GM12892 (cell line): Measurements from ENCODE around the genes ACTL7B and ABITRAM.

- RRBS, result no CpG with 5 or more reads among the region's 2 CpGs
Measured at GRCh38 chr9:104919689-104920500, 8.1 kb downstream of the ABCA1 start.

GRCh38 chr9:105006963-105007710, 79.2 kb upstream of the ABCA1 start:
- RRBS, result no CpG with 5 or more reads among the region's 3 CpGs

GRCh38 chr9:105302539-105303082, 58.2 kb downstream of the SLC44A1 start:
- RRBS, result no CpG with 5 or more reads among the region's 5 CpGs

- RRBS, result no CpG with 5 or more reads among the region's 5 CpGs
Measured at GRCh38 chr9:105508398-105508868, 49.5 kb upstream of the FKTN start.

DNA sequence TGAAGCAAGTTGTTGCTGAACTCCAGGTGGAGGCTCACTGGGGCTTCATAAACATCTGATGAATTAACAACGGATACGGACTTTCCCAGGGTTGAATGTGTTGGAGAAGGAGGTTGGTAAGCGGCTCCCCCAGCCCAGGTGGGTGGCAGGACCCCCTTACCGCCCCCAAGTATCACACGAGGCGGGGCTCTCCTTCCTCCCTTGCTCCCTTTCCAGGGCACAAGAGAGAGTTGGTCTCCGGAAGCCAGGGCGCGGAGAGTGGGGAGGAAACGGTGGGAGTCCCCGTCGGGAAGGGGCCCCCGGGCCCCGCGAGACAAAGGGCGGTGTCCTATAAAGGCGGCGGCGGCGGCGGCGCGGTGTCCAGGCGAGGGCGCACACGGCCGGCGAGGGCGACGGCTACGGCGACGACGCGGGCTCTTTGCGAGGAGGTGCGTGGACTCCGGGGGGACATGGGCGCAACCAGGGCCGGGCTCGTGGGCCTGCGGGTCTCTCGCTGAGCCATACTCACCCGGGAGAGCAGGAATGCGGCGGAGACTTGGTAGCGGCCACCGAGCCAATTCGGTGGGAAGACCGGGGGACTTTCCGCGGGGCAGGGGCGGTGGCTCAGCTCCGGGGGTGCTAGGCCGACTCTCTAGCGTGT, 6.3 kb upstream of the TAL2 start:
- RRBS, result 3% methylated on average over 43 of the region's 56 CpGs

DNA sequence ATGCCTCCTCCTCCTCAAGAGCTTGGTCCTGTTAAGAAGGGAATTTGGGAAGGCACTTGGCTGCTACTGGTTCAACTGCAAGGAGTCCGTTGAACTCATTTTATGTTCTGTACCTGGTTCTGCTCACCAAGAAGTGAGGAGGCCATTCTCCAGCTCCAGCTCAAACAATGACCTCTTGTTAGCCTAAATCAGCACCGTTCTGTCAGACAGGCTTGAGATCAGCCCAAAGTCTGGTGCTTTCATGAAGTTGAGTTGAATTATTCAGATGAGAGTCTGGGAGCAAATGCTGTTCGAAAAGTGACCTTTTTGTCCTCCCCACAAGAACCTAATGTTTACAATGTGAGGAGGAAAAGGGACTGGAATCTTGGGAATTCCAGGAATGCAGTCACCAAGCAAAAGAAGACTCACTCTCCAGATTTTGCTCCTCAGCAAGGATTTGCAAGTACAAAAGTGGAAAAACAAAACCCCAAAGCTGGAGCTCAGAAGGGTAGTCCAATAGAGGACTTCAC, 217.1 kb downstream of the TMEM38B start:
- RRBS, result no CpG with 5 or more reads among the region's 3 CpGs

- RRBS, result no CpG with 5 or more reads among the region's 3 CpGs
Measured at GRCh38 chr9:106304571-106304900, 558.4 kb upstream of the ZNF462 start.

- RRBS, result no CpG with 5 or more reads among the region's 2 CpGs
Measured at GRCh38 chr9:107142354-107142838, 140.7 kb upstream of the RAD23B start.

DNA sequence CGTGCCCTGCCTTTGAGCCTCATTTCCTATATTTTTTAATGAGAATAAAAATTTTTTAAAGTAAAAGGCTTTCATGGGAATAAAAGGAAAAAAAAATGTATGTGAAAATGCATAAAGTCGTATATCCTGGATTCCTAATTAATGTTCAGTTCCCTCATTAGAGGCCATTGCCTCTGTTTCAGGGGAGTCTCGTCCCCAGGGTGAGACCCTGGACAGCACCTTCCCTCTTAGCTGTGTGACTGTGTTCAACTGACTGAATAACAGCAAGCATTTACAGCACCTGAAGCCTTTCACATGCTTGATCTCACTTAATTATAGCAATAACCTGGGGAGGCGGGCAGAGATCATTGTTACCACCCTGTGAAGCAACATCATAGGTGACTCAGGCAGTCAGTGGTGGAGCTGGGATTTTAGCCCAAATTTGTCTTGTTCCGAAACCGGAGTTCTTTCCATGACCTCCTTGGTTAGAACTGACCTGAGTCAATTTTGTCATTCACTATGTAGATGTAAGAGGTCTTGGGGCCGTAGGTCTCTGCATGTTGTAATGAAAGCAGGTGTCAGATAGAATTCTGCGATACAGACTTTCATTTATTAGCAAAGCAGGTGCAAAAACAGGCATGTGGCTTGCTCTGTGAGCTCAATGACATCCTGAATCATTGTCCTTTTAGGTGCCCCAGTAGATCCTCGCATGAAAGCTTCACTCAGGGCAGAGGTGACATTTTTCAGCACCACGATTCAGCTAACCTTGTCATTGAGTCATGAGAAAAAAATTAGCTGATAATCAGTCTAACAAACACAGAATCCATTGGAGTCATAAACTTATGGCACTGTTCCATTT, 105.1 kb upstream of the RAD23B start:
- RRBS, result no CpG with 5 or more reads among the region's 10 CpGs

- RRBS, result no CpG with 5 or more reads among the region's 5 CpGs
Measured at GRCh38 chr9:107316999-107317663, 34.1 kb downstream of the RAD23B start.

- RRBS, result no CpG with 5 or more reads among the region's 6 CpGs
Measured at GRCh38 chr9:107569054-107569651, 79.6 kb upstream of the KLF4 start.

GRCh38 chr9:107606207-107606863, 116.8 kb upstream of the KLF4 start:
- RRBS, result no CpG with 5 or more reads among the region's 7 CpGs

- RRBS, result no CpG with 5 or more reads among the region's 3 CpGs
Measured at GRCh38 chr9:108639861-108640274, 215.9 kb downstream of the ACTL7B start.

DNA sequence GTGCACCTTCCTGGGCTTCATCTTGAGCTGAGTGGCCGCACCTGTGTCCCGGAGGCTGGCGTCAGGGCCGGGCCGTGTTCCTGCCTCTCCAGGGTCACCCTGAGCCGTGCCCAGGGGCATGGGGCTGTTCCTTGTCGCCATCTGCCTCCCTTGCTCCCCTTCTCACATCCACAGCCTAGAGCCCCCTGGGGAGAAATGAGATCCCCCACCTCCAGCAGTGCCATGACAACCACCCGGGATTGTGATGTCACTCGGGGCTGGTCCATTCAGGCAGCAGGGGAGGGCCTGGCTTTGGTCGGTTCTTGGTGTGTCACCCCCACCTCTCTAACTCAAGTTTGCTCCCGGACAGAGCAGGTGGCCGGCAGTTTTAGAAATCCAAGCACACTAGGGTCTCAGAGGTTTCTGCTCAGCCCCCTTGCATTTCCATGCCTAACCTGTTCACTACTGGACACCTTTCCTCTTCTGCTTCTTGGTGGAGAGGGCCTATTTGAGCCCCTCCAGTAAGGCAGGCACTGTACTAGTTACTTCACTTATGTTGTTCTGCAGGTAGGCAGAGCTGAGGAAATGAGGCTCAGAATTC, at the start of gene ACTL7B:
TSS of gene ACTL7B (minus strand) at position 197 of the 580 bp plus-strand sequence.
- RRBS, result no CpG with 5 or more reads among the region's 12 CpGs

GRCh38 chr9:108869032-108869733, 7.1 kb downstream of the ACTL7A start:
- RRBS, result no CpG with 5 or more reads among the region's 4 CpGs

DNA sequence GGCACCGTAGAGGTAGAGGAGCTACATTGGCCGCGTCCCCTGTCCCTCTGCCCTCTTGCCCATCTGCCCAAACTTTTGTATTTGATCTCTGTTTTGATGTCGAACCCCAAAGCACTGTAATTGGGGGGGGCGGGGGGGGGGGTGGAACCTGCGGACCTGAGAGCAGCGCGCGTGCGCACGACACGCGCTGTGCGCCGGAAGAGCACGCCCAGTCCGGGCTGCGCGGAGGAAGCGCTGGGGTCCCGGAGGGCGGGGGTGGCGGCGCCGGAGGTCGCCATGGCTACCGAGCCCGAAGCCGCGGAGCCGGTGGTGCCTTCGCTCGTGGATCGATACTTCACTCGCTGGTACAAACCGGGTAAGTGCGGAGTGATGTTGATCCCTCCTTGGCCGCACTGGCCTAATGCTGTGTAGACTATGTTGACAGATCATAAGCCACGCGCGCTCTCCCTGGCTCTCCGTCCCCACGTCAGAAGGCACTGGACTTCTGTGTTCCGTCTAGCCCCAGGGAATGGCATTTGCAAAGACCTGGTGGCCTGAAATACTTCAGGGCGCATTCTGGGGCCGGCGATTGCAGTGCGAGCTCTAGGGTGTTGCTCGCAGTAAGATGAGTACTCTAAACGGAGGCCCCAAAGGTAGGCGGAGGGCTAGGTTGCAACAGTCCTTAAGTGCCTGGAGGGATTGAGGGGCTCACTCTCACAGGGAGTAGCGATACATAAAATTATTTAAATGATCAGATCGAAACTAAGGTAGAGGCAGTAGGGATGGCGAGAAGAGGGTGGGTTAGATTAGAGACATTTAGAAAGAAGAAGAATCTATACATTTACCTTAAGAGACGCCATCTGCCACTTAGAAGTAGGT, at the start of gene ABITRAM:
TSS of gene ABITRAM (plus strand) at position 190 of the 858 bp plus-strand sequence.
- RRBS, result 0% methylated on average over 7 of the region's 55 CpGs

DNA sequence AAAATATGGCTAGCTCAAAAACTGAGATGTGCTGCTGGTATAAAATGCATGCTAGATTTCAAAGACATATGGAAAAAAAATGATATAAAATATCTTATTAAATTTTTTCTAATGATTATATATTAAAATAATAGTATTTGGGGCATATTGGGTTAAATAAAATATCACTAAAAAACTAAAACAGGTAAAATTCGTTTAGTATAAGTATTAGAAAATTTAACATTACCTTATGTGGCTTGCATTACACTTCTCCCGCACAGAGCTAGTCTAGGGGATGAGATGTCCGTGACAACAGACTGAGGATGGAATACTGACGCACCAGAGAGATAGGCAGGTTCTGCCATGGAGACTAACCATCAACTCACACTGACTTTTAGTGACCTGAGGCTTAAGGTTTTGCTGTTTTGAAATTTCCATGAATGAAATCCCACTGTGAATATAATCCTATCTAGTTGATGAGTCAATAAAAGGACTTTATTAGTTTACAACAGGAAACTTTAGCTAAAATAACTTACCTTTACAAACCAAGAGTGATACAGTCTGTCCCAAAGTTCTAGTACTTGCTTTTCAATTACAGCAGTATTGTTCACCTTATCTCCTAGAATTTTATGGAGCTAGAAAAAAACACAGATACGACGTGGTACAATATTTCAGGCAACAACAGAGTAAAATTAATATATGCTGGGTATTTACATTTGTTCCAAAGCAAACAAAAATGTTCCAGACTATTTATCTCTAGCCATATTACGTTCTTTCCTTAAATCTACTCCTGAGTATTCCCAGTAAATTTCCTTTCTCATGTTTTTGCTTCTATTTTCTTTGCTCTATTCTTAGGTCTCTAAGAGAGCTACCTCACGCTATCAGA, 46.8 kb upstream of the CTNNAL1 start:
- RRBS, result no CpG with 5 or more reads among the region's 8 CpGs

DNA sequence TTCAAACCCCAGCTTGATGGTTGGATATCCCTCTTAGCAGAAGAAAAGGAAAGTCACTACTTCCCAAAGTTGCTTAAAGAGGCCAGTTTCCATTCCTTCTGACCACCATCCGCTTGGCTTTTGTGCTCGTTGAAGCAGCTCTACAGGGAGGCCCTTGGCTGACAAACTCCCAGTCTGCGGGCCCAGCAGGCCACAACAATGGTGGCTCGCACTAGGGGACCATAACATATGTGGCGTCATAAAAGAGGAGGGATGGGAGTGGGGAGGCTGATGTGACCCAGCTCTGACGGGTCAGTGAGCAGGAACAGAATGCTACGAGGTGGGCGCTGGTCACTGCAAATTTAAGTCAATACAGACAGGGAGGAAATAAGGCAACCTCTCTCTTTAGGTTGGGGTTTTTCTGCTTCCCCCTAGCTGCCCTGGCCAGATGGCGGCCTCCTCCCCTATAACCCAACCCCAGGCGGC, 922 bp downstream of the FRRS1L start:
- RRBS, result no CpG with 5 or more reads among the region's 10 CpGs

DNA sequence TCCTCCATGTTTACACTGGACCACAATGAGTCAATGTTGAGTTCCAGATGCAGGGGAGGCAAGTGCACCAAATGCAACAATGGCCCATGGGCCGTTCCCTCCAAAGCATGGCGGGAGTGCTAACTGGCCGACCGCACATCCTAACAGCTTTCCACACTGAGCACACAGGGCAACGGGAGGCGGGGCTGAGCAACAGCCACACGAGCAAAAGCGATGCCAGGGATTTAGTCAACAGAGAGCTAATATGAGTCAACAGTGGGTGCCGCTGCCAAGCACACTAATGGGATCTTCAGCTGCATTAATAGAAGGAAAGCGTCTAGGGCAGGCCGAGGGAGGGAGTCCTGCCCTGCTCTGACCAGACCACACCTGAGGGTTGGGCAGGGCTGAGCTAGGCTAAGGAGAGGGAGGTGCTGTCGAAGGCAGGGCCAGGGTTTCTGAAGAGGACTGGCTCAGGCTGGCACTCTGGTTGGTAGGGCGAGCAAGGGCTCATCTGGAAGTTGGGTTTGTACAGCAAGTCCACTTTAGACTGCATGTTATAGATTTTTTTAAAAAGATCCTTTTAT, 4.6 kb downstream of the EPB41L4B start:
- RRBS, result no CpG with 5 or more reads among the region's 13 CpGs